ENCODE measurements around the genes MEOX1 and SOST.

DNA sequence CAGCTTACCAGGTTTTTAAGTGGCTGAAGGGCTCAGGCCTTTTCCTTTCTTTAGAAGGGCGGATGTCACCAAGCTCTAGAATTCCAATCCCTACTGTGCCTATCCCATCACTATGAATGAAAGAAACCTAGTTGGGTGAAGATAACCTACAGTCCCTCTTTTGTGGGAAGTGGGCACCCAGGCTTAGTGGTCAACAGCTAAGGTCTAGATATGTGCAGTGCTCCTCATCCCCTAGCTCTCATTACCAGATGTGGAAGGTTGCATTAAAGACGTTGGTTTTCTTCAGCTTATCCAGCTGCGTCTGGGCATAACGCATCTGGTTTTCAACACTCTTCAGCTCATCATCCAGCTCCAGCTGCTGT is 8.4 kb downstream of the BECN1 start:
- RRBS, result no CpG with 5 or more reads among the region's 4 CpGs

DNA sequence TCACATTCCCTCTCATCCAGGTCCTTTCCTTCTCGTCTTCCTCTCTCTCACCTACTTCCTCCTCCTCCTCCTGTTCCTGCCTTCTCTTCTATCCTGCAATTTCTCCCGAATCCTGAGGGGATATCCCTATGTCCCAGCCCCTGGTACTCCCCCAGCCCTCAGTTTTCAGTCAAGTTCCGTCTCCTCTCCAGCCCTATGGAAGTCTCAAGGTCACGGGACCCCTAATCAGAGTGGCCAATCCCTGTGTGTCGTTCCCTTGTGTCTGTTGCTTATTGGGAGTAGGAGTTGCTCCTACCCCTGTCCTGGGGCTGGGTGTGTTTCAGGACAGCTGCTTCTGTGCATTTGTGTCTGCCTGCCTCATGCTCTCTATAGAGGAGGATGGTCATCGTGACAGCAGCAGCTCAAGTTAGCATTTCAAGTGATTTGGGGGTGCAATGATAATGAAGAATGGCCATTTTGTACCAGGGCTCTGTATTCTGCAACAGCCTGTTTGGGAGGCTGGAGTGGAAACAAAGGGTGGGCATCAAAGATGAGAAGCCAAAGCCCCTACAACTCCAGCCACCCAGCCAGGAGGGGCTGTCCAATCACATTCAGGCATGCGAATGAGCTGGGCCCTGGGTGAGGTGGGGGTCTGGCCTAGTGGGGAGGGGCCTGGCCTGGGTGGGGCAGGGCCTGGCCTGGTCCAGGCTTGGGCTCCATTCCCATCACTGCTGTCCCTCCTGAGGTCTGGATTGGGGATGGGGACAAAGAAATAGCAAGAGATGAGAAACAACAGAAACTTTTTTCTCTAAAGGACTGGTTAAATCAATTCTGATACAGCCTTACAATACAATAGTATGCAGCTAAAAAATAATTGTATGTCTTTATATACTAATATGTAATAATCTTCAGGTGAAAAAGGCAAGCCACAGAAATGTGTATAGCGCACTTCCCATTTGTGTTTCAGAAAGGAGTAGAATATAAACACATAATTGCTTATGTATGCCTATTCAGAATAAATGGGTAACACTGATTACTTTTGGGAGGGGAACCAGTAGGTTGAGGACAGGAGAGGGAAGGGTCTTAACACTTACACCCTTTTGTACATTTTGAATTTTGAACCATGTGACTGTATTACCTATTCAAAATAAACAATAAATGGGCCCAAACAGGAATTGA is 6.4 kb downstream of the AOC3 start:
- RRBS, result no CpG with 5 or more reads among the region's 8 CpGs

- RRBS, result no CpG with 5 or more reads among the region's 2 CpGs
These were observed 5.5 kb upstream of the G6PC1 start for GRCh38 chr17:42895113-42895552.

DNA sequence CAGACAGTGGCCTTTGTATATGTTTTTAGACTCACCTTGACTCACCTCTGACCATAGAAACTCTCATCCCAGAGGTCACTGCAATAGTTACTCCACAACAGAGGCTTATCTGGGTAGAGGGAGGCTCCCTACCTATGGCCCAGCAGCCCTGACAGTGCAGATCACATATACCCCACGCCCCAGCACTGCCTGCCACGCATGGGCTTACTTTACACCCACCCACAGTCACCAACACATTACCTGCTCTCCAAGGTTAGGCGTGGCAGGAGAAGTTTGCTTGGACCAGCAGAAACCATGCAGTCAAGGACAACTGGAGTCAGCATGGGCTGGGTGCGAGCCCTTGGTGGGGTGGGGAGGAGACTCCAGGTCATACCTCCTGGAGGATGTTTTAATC is 2.2 kb upstream of the G6PC1 start:
- RRBS, result no CpG with 5 or more reads among the region's 4 CpGs

GRCh38 chr17:42920788-42921540 is 20.4 kb downstream of the G6PC1 start:
- RRBS, result no CpG with 5 or more reads among the region's 4 CpGs

GRCh38 chr17:43011817-43012348 is 5.3 kb downstream of the IFI35 start:
- RRBS, result no CpG with 5 or more reads among the region's 12 CpGs

DNA sequence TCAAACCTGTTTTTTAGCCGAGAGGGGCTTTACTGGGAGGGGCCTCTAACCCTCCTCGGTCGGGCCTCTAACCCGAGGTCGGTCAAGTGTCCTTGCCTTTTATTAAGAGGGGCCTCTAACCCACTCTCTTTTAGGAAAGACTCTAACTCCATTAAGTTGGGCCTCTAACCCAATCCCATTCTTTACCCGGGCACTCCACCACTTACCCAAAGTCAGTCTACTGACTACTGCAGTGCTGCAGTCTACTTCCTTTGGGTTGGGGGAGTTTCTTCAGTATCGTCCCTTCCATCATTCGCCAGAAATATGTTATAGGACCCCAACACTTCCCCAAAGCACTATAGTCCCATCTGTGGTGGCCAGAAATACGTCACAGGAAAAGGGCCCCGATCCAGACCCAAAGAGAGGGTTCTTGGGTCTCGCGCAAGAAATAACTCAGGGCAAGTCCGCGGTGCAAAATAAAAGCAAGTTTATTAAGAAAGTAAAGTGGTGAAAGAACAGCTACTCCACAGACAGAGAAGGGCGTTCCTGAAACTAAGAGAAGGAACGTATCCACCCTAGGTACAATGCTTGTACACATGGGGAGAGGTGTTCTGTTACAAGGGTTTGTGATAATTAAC is 39.1 kb upstream of the ARL4D start:
- RRBS, result no CpG with 5 or more reads among the region's 16 CpGs

GRCh38 chr17:43360324-43360733 is 38.5 kb upstream of the ARL4D start:
- RRBS, result no CpG with 5 or more reads among the region's 19 CpGs

DNA sequence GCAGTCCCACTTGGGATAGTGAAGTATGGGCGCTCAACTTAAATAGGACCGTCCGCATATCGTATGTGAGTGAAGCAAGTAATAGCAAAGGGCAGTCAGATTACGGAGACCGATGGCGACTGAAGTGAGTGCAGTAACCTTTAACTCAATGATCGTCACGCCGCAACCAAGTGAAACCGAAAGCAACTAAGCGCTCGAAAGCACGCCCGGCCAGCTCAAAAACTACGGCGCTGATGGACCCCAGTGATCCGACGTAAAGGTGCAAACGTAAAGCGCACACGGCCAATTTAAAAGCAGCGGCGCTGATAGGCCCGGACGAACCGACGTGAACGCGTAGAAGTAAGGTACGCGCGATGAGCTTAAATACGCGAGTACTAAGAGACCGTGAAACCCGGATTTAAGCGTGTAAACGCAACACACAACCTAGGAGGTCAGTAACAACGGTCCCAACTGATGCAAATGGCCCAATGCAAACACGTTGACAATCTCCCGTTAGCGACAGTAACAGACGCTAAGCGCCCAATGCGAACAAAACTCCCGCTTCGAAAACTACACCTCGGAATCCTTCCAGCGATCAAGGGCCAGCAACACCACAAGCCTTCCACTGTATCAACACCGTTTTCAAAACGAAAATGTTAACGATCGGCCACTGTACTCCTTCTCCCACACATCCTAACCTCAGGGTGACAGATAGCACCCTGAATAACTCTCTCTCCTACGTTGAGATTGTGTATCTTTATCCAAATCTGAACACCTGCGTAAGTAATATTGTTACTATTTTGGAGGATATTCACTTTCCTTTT is 37.9 kb upstream of the ARL4D start:
- RRBS, result 2% methylated on average over 10 of the region's 56 CpGs

DNA sequence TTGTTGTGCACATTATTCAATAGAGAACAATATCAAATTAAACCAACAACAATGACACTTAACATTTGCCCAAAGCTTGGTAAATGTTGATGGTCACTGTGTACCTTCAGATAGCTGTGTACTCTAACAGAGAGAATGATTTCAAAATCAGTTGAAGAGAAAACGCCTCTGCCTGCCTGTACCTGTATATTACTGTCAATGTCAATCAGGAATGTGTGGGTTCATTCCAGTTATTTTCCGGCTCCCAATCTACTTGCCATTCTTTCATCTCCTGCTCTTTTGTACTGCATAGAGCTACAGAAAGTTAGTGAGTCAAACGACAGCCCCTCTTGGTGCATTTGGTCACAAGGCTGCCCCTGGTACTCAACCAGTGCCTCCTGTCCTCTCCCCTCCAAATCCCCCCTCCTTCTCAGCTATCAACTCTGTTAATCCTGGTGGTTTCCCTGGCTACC is 13.7 kb upstream of the ARL4D start:
- RRBS, result no CpG with 5 or more reads among the region's 3 CpGs

- RRBS, result 3% methylated on average over 5 of the region's 56 CpGs
These were observed 10.5 kb upstream of the ARL4D start for GRCh38 chr17:43387920-43389005.

GRCh38 chr17:43492121-43492404 is 8.3 kb downstream of the DHX8 start:
- RRBS, result no CpG with 5 or more reads among the region's 3 CpGs

- RRBS, result 64% methylated on average over 2 of the region's 13 CpGs
These were observed 17.7 kb downstream of the ETV4 start for GRCh38 chr17:43528274-43529101.

GRCh38 chr17:43556402-43556818 is 10.3 kb upstream of the ETV4 start:
- RRBS, result no CpG with 5 or more reads among the region's 5 CpGs

DNA sequence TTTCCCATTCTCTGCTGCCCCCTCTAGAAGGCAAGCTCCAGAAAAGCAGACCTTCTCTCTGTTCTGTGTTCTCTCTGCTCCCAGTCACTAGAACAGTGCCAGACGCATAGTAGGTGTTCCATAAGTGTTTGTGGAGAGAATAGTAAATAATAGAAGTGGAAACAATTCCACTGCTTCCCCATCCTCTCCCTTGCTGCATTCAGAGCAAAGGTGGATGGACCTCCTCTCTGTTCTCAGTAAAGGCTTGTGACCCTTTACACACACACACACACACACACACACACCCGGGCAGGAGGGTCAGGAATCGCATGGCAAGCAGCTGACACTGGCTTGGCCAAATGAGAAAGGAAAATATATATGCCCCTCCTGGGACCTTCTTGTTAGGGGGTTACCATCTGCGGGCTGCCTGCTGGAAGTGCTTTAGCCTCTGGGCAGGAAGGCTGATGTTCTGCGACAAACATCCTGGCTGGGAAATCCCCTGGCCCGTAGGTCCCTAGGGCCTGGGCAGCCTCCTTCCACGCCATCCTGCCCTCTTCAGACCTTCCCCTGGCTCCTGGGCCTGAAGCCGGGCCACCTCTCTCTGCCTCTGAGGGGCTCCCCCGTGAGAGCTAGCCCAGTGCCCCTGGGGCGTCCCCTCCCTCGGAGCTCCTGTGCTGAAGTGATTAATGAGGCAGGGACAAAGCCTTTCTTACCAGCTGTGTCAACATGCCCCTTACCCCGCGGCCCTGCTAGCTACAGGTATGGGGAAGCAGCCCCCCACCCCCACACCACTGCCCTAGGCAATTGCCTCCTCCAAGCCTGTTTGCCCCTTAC is 32.5 kb upstream of the ETV4 start:
- RRBS, result no CpG with 5 or more reads among the region's 13 CpGs

DNA sequence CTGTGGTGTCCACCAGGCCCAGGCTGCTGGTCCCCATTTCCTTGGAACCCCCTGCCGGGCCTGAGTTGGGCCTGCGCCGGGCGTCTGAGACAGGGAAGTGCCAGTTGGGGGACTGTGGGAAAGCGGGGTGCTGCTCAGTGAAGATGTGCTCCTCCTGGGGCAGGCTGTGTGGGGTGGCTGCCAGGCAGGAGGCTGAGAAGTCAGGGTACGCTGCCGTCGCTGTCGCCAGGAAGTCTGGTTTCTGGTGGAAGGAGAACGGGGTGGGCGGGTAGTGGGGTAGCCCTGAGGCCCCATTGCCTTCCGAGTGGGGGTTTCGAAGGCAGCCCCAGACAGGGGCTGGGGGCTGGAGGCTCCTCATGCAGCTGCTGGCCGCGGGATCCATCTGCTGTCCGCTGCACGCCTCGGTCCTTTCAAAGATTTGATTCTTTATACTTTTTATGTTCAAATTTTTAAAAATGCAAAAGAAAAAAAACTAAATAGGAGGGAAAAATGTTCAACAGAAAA is 517 bp downstream of the MEOX1 start:
- RRBS, result no CpG with 5 or more reads among the region's 18 CpGs

DNA sequence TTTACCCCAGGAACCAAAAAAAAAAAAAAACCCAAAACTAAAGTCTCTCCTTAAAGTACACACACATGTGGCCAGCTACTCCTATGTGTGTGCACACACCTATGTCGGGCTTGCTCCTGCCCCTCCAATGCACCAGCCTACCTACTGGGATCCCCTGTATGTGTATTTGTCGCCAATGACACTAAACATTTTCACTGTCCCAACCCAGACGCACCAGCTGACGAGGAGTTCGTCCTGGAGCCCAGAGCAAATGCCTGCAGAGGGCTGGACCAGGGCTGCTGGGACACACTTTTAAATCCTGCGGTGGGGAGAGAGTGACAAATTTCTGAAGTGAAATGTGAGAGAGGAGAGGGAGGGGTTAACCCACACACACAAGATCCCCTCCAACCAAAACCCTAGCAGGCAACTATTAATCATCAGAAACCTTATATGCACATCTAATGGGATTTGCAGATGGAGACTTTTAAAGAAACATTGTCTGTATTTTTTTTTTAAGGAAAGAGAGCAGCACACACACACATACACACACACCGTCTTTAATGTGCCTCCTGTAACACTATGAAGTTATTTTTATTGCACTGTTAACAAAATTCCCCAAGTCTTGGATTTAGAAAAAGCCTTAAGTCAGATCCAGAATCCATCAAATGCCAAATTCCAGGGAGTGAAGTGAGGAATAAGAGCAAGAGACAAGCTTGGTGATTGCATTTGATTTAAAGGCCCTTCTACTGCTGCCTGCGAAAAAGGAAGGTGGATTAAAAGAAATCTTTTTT is at the start of gene MEOX1:
MEOX1 (minus strand) TSS at position 266 of the 770 bp plus-strand sequence.
- RRBS, result no CpG with 5 or more reads among the region's 8 CpGs

DNA sequence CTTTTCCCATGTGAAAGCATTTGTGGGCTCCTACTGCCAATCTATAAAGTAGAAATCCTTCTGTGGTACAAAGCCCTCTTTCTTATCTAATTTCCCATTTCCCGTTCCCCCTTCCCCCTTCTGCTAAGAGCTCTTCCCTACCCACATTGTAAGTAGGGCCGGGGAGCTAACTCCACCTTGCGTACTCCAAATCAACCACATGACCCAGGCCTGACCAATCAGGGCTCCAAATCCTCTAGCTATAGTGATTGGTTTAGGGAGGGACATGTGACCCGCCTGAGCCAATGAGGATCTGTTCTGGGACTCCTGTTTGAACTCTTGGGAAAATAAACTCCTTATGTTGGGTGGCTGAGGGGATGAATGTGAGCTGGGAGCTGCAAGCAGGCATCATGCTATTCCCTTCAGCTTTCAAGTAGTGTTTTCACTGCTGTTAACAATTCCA is 40.9 kb upstream of the MEOX1 start:
- RRBS, result no CpG with 5 or more reads among the region's 4 CpGs

GRCh38 chr17:43758642-43758882 is at the start of gene SOST:
Gene SOST (minus strand): TSS chr17:43758791.
- RRBS, result no CpG with 5 or more reads among the region's 7 CpGs

All from cardiac fibroblast (primary cell).